Gallbladder (tissue), 1 donor: ENCODE measurements around the gene TAGLN.

DNA sequence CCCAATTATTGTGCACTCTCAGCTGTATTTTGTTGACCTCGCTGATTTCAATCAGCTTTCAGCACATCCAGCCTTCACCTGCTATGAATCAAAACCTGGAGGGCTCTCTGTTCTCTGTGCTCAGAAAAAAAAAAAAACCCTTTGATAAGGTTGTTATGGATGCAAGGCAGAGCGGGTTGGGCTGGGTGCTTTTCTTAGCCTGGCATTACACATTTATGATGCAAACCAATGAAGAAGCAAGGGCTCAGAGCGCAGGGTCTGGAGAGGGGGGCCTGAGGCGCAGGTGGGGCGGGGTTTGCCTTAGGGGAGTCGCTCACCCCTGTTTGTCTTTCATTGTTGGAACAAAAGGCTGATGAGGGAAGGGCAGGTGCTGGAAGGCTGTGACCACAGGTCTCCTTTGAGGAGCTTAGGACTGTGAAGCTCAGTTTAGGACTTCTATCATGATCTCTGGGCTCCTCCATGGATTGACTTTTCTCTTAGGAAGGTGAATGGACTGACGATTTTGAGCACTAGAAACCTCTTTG, 86.1 kb upstream of the CADM1 start:
- PRO-cap, result no peak

- PRO-cap, result no peak
Observed at GRCh38 chr11:115761381-115761685, 257.1 kb upstream of the CADM1 start.

GRCh38 chr11:116445374-116445933, 327.3 kb downstream of the BUD13 start:
- PRO-cap, result no peak

DNA sequence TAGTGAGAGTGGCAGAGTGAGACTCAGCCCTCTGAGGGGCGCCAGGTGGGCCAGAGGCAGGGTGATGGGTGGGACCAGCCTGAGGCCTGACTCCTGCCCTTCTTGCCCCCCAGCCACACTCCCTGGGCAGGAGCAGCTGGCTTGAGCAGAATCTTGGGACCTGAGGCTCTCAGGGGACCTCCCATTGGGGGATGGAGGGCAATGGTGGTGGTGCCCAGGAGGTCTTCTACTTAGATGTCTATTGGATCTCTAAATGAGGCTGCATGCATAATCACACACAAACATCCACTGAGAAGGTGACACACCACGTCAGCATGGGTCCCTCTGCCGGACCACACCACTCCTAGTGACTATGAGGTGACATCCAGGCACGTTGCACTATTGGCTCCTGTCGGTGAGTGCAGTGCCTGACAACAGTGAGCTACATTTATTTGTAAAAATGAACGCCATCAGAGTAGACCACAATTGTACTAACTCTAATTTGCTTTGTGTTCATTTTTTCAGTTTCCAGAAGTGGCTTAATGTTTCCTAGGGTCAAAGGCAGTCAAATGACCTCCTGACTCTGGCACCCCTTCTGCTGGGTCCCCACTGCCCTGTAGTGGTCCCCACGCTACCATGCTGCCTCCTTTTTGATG, 2.3 kb upstream of the APOA4 start:
- PRO-cap, result no peak

GRCh38 chr11:116840669-116841352, 3.4 kb upstream of the APOA1 start:
- PRO-cap, result no peak

DNA sequence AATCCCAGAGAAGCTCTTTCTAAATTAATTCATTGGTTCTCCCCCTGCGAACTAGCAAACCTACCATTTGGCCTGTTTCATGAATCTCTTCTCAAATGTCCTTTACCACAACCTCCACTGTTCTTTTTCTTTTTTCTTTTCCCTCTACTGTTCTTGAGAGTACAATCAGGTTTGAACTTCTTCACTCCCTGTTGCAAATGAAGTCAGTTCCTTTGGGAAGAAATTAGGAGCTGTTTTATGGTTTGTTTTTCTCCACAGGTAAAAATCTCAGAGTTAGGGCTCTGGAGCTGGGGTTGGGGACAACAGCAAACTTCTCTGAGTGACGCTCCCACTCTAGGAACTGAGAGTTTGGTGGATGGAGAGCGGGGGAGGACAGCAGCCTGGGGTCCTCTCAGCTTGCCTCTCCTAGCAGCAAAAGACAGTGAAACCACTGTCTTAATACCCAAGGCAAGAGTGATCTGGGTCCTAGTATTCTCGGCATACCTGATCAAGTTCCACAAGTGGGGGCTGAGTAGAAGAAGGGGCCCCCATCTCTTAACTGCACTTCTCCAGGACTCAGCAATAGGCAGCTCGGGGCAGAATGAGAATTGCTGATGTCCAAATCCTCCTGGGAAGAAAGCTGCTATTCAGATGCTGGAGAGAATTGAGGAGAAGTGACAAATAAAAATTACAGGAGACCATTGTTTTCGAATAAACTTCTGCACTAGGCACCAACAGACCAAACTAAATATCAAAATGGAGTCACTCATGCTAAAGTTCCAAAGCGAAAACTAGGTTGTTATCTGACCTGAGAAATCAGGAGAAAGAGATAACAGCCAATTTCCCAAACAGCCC, 112.4 kb upstream of the APOA1 start:
- PRO-cap, result no peak

GRCh38 chr11:116956816-116957101, 119.3 kb upstream of the APOA1 start:
- PRO-cap, result no peak

GRCh38 chr11:116981466-116981841, 116.8 kb downstream of the SIK3 start:
- PRO-cap, result no peak

GRCh38 chr11:117049511-117049812, 48.8 kb downstream of the SIK3 start:
- PRO-cap, result no peak

GRCh38 chr11:117198749-117199854, at the start of gene TAGLN:
Gene TAGLN (plus strand): TSS chr11:117199370.
- PRO-cap, result bidirectional peak, plus-strand start at chr11:117199370, minus-strand start at chr11:117199007

- PRO-cap, result no peak
Observed at GRCh38 chr11:117206064-117206559, 6.9 kb downstream of the TAGLN start.

DNA sequence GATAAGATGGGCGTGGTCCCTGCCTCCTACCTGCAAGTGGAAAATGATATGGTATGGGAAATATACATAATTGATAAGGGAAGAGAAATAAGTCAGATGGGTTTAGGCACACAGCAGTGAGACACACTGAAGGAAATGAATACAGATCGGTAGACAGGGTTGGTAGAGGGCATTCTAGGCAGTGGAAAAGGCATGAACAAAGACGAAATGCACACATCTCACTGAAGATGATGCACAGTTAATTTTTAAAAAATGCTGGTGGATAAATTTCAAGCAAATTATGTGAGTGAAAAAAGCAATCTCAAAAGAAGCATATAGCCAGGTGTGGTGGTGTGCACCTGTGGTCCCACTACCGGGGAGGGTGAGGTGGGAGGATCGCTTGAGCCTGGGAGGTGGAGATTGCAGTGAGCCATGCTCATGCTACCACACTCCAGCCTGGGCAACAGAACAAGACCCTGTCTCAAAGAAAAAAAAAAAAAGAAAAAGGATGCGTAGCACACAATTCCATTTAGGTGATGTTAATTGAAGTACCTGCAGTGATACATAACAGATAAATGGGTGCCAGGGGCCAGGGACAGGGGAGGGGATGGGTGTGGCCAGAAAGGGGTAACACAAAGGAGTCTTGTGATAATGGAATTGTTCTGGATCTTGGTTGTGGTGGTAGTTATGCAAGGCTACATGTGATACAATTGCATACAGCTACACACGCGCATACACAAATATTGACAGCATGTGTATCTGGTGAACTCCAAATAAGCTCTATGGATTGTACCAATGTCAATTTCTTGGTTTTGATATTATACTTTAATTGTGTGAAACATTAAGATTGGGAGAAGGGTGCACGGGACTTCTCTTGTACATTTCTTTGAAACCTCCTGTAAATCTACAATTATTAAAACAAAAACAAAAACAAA, 10.5 kb downstream of the TAGLN start:
- PRO-cap, result no peak

- PRO-cap, result no peak
Observed at GRCh38 chr11:117218620-117218966, 13.3 kb downstream of the PCSK7 start.

DNA sequence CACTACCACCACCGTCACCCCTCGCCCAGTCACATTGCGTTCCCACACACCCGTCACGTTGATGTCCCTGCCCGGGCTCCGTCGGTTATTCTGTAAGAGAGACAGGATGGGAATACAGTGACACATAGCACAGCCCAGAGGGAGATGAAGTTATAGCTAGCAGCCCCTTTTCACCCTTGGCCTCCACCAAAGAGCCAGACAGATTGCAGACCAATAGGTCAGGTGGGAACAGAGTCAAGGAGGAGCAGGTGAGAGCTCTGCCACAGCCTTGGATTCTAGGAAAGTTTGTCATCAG, 3.7 kb downstream of the PCSK7 start:
- PRO-cap, result no peak

- PRO-cap, result no peak
Observed at GRCh38 chr11:117390379-117390612, 62.6 kb downstream of the CEP164 start.

DNA sequence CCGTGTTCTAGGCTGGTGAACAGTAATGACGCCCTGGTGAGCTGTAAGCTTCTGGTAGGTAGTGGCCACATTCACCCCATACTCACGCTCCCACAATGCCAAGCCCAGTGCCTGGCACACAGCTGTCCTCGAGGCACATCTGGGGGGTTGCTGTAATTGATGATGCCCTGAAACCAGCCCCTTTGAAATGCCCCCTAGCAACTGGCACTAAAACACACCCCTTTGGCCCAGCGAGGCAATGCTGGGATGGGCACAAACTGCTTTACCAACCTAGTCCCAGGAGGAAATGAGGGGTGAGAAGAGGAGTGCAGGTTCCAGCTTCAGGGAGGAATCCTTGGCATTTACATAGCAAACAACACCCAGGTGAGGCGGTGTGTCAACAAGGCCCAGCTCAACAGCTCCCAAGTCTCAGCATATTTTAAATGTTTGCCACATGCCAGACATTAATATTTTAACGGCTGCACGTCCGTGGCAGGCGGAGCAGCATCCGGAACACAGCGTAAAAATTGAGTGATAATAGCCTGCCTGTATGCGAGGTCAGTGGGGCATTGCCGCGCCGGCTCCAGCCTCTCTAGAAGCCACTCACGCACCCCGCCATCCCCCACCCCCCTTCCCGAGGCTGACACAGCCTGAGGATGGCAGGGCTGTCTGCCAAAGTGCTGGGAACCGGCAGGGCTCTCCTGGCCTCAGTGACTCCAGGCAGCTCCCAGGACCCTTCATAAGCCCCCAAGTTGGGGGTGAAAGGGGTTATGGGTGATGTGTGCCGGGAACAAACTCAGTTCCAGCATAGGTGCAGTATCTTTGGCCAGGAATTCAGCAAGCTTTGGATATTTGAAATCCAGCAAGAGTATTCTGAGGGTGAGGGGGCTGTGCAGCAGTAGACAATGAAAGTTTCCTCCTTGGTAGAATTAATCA, 79.1 kb downstream of the DSCAML1 start:
- PRO-cap, result no peak

- PRO-cap, result bidirectional peak, plus-strand start at chr11:117815085, minus-strand start at chr11:117814905
Observed at GRCh38 chr11:117814492-117815179, 9.9 kb downstream of the FXYD2 start.

- PRO-cap, result bidirectional peak, plus-strand start at chr11:117828835, minus-strand start at chr11:117828749
Observed at GRCh38 chr11:117828517-117829097, 4.1 kb upstream of the FXYD2 start.

DNA sequence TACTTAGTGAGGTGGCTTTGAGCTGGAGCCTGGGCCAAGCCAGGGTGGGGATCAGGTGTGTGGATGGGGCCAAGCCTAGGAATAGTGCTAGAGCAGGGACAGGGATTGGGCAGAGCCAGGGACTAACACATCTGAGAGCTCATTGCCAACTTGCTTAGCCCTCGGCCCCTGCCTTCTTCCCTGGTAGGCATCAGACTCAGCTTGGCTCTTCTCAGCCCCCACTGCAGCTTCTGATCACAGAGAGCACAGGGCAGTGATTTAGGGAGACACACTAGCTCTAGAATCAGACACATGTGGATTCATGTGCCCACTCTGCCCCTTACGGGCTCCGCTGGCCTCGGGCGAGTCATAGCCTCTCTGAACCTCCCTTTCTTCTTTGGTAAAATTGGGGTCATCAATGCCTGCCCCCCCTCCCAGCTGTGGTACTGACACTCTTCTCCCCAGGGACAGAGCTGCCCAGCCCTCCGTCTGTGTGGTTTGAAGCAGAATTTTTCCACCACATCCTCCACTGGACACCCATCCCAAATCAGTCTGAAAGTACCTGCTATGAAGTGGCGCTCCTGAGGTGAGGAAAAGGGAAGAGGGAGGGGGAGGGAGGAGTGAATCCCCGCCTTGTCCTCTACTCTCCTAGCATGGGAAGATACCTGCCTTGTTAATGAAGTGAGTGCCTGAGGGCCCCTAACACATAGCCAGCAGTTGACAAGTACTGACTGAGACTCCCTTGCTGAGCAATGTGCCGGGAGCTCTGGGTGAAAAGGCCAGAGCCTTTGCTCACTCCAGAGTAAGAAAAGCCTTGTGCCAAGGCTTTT, 1.9 kb downstream of the IL10RA start:
- PRO-cap, result no peak

DNA sequence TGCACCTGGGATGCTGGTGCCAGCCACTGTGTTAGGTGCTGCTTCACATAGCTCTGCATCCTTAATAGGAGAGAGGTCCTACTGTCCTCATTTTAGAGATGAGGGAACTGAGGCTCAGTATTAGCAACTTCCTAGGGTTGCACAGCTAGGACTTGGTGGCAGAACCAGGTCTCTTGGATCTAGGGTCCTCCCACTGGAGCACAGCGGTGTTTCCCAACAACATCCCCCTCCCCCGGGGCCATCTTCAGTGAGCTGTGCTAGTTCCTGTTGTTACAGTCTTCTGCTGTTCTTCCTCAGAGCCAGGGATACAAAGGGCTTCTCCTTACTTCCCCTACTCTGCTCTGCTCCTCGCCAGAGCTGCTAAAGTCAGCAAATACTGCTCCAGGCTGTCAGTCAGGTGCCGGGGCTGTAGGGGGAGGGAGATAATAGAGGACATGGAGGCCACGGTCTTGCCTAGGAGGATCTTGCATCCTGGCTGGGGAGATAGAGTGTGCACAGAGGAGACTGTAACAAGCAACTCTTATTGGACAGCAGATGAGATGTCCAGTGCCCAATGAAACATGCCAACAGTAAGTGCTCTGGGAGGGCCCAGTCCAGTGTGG, 8.1 kb downstream of the IL10RA start:
- PRO-cap, result no peak